Hair follicle dermal papilla cell (primary cell): ENCODE measurements around the gene ATAD3A.

GRCh38 chr1:1272228-1273235 is 1.1 kb downstream of the UBE2J2 start:
- CAGE, long polyA plus RNA, result no peak

DNA sequence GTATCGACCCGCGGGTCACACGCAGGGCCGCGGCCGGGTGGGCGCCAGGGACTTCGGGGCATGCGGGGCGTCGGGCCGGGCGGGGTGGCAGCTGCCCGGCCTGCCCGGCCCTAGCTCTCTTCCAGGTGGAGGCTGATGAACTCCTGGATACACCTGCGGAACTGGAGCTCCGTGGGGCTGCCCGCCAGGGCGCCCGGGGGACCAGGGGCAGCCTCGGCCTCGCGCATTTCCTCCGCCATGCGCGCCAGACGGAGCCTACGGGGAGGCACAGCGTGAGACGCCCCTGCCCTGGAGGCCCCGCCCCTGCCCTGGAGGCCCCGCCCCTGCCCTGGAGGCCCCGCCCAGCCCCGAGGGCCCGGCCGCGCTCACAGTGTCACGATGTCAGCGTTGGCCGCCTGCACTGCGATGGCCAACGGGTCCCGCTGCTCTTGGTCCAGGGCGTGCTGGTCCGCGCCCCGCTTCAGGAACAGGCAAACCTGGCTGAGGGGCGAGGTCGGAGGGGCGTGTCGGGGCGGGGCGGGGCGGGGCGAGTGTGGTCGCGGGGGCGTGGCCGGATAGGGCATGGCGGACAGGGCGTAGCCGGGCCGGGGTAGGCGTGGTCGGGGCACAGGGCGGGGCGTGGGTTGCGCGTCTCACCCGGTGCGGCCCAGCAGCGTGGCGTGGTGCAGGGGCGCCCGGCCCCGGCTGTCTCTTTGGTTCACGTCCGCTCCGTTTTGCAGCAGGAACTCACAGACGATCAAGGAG is 13.4 kb downstream of the SCNN1D start:
- CAGE, long polyA plus RNA, result no peak

DNA sequence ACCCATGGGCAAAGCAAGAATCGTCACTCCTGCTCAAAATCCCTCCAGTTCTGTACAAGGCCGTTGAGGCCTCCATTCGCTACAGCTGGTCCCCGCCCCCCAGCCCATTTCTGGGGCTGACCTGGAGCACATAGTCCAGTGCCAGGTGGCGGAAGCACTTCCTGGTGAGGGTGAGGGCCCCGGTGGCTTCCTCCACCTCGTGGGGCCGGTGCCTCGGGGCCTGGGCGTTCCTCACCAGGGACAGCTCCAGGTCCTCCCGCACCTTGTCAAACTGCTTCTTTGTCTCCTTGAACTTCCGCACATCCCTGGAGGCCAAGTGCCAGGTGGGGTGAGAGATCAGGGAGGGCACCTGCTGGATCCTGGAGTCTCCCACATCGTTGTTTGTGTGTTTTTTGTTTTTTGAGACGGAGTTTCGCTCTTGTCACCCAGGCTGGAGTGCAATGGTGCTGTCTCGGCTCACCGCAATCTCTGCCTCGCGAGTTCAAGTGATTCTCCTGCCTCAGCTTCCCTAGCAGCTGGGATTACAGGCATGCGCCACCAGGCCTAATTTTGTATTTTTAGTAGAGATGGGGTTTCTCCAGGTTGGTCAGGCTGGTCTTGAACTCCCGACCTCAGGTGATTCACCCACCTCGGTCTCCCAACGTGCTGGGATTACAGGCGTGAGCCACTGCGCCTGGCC is 7.2 kb downstream of the ACAP3 start:
- CAGE, long polyA plus RNA, result no peak

DNA sequence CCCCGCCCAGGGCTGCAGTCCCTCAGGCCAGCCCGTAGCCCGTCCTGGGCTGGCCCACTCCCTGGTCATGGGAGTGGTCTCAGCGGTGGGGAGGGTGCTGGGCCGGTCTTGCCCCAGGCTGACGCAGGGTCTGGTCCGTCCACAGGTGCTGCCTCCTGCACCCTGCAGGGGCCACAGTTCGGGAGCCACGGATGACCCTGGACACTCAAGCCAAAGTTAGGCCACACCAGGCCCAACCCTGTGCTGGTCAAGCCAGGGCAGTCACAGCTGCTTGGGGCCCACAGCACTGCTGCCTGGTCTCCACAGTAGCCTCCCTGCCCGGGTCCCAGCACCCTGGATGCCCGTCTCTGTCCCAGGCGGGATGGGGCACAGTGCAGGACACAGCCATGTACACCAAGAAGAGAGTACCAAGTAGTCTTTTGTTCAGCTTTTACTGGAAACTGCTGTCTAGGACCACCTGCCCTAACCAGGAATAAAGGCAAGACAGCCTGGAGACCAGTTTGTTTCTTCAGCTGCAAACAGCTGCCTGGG is 2.9 kb downstream of the PUSL1 start:
- CAGE, long polyA plus RNA, result no peak

DNA sequence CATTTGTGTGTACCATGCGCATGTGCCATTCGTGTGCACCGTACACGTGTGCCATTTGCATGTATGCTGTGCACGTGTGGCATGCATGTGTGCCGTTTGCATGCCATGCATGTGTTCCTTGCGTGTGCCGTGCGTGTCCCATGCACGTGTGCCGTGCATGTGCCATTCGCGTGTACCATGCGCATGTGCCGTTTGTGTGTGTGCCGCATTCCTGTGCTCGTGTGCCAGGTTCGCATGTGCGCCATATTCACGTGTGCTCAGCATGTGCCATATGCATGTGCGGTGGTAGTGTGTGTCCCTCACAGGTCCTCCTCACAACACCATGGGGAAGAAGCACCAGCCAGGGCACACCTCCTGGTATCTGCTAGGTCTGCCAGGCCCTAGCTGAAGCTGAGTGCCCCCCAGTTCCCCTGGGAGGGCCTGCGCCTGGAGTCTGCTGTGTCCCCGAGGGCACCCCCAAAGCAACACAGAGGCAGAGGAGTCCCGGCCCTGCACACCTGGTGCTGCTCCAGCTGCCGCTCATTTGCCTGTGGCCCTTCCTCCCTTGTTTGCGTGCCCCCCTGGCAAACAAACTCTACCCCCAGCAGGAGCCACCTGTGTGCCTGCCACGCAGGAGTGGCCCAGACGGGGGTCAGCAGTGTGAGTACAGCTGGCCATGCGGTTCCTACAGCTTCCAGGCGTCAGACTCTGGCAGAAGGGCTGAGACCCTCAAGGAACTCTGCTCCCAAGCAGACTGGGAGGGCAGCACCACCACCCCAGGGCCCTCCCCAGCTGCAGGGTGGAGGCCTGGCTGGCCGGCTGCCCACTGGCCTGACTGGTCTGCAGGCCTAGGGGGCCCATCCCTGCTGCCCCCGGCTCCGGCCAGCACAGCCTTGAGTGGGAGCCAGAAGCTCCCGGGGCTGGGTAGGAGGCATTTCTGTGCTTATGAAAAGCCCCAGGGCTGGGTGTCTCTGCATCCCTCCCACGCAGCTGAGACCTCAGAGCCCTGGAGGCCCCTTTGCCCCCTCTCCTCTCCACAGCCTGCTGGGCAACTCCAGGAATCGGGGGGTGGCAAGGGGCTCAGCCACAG is 743 bp upstream of the TAS1R3 start:
- CAGE, long polyA plus RNA, result no peak

- CAGE, long polyA plus RNA, result no peak
These were observed 4.3 kb downstream of the TAS1R3 start for GRCh38 chr1:1335070-1336148.

- CAGE, long polyA plus RNA, result no peak
These were observed 3.6 kb upstream of the DVL1 start for GRCh38 chr1:1352658-1353453.

DNA sequence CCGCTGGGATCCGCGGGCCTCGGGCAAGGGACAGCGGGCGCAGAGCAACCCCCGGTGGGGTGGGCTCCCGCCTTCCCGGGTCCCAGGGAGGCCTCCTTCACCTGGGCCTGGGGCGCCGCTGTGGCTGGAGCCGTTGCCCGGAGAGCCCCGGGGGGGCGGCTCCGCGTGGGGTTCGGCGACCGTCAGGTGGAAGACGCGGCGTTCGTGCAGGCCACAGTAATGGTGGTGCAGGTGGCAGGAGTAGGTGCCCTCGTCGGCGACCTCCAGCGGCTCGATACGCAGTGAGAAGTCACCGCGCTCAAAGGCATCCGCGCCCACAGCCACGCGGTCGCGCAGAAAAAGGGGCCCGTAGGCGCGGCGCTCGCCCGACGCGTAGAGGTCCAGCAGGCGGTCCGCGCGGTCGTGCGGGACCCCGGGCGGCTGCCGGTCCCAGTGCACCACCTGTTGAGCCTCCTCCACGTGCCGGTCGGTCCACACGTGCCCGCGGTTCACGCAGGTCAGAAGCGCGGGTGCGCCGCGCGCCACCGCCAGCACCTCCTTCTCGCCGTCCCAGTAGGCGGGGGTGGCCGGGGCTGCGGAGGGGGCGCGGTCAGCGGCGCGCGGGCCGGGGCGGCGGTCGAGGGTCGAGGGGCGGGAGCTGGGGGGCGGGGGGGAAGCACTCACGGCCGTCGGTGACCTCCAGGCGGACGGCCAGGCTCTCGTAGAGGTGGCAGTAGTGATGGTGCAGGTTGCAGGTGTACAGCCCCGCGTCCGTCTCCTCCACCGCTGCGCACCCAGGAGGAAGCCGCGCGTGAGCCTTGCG is 3.6 kb downstream of the MXRA8 start:
- CAGE, long polyA plus RNA, result no peak

DNA sequence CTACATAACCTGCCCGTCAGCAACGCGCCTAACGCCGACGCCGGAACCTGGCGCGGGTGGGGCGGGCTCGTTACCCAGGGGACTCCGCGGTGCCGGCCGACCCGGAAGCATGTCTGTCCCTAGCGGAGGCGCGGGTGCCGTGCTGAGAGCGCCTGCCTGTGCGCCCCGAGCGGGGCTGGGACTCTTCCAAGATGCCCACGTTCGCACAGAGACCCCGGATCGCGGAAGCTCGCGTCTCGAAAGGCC is 231 bp upstream of the CCNL2 start:
- CAGE, long polyA plus RNA, result no peak

DNA sequence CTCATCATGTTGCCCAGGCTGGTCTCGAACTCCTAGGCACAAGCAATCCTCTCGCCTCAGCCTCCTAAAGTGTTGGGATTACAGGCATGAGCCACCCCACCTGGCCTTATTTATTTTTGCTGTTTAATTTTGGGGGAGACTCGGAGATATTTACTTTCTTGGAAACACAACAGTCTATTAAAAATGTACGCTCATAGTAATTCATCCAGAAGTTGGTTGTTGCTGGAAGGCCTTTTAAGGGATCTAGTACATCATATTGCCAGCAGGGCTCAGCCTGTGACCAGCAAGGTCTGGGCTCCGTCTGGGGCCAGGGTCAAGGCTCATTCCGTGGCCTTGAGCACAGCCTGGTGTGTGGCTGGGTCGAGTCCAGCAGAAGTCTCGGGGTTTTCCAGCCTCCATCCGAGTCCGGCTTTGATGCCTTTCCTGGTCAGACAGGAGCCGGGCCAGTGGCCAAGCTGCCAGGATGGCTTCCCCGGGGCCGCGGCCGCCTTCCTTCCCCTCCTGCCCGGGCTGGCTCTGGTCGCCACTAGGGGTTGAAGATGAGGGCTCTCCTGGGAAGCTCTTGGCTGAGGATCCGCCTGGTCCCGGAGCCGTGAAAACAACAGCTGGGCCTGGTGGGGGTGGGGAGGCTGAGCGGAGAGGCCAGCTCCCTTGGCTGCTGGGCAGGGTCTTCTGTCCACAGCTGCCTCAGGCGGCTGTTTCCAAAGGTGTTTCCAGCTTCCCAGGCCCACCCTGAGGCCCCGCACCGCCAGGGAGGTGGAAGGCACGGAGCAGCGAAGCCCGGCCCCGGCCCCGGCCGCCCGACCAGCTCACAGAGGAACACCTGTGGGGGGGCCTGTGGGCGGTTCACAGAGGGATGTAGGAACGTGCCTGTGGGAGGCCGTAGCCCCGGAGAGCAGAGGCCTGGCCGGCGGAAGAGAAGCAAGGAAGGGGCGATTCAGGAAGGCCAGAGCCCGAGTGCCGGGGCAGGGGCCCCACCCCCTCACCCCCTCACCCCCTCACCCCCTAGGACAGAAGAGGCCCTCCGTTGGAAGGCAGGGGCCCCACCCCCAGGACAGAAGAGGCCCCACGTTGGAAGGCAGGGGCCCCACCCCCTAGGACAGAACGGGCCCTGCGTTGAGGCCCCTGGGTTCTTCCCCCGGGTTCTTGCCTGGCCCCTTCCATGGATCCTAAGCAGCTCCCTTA is 4.8 kb downstream of the TMEM88B start:
- CAGE, long polyA plus RNA, result no peak

DNA sequence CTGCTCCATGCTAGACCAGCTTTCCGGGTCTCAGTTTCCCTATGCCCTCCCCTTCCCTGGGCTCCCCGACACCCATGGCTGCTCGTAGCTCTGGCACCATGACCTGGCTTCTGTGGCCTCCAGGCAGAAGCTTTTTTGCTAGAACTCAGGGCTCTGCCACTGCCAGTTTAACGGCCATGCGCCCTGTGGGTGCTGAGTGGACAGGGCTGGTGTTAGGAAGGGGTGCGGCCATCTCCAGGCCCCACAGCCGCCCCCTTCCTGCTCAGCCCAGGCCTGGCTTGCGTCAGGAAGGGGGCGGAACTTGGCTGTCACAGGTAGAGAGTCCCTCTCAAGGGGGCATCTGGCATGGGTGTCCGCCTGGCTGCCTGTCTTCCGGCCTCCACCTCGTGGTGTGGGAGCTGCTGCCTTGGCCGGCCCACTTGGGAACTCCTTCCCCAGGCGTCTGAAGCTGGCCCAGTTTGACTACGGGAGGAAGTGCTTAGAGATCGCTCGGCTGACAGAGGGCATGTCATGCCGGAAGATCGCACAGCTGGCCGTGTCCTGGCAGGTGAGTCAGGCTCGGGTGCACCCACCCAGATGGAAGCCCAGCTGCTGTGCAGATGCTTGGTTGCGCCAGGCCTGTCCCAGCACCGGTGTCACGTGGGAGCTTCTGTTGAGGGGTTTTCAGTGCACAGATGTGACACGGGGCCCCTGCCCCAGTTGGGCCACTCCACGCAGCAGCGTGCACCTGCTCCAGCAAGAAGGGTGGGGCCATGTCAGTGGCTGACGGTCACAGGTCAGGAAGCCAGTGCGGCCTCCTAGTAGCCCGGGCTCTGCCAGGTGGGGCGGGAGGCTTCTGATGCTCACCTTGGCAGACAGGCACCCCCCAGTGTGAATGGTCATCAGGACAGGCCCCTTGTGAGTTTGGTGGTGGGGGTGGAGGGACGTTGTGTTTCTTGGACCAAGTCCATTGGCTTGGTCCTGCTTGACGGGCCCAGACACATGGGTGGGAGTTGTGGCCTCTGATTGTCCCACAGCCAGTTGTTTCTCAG is 9.1 kb upstream of the ATAD3B start:
- CAGE, long polyA plus RNA, result no peak

DNA sequence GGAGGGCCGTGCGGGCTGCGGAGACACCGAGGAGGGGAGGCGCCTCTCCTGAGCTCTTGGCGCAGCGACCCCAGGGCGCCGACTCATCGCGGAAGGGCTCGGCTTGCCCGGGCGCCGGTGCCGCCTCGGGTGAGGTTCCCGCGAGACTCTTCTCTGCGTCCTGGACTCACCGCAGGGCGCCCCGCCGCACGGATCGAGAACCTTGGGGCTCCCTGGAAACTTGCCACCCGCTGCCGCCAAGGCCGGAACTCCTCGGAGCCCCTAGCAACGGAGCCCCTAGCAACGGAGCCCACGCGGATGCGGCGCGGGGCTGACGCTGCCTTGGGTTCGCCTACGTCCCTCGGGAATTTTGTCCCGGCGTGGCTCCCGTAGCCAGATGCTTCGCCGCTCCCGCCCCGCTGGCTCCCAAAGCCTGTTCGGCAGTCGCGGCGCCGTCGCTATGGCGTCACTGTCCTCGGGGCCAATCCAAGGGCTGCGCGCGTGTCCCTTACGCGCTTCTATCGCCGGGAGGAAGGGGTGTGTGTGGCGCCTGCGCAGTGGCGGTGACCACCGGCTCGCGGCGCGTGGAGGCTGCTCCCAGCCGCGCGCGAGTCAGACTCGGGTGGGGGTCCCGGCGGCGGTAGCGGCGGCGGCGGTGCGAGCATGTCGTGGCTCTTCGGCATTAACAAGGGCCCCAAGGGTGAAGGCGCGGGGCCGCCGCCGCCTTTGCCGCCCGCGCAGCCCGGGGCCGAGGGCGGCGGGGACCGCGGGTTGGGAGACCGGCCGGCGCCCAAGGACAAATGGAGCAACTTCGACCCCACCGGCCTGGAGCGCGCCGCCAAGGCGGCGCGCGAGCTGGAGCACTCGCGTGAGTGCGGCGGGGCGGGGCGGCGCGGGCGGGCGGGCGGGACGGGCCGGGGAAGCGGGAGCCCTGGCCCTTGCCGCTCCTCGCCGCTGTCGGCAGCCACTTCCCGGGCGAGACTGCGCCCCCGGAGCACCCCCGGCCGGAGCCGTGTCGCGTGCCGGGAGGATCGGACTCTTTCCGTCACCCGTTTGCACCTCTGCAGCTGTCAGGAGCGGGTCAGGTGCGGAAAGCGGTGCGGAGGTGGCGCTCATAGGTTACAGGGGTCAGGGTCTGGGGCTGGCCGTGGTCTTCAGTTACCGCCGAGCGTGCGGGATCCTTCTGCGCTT is at the start of gene ATAD3A:
TSS of gene ATAD3A (plus strand) at position 536 of the 1,170 bp plus-strand sequence.
- CAGE, long polyA plus RNA, result no peak

DNA sequence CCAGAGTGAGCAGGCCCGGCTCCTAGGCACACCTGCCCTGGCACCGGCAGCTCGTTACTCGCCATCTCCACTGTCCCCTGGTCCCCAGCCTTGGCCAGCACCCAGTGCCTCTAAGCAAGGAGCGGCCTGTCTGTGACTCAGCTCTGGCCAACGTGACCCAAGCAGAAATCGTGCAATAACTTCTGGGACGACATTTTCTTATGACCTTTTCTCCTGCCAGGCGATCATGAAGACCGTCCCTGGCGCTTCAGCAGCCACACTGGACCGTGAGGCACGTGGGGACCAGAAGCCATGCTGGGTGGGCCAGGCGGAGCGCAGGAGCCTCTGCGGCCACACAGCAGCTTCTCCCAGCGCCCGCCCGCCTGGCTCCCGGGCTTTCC is 2.2 kb upstream of the TMEM240 start:
- CAGE, long polyA plus RNA, result no peak

- CAGE, long polyA plus RNA, result no peak
These were observed 48.1 kb downstream of the GNB1 start for GRCh38 chr1:1842740-1843265.

DNA sequence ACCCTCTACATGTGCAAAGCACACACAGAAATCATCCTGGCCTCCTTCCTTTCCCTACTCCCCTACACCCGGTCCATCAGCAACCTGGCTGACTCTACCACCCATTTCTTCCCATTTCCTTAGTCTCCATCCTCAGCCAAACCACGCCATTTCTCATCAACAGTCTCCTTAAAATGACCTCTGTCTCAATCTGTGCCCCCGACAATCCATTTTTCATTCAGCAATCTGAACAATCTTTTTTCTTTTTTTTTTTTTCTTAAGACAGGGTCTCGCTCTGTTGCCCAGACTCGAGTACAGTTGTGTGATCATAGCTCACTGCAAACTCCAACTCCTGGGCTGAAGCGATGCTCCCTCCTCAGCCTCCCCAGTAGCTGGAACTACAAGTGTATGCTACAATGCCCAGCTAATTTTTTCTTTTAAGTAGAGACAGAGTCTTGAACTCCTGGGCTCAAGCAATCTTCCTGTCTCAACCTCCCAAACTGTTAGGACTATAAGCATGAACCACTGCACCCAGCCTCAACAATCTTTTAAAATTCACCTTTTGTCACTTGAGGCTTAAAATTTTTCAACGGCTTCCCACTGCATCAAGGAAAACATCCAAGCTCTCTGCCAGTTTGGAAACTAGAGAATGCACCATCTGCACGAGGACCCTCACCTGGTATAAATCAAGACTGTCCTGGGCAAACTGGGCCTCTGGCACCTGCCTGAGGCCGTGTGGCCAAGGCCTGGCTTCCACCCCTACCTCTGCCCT is 18.9 kb downstream of the GNB1 start:
- CAGE, long polyA plus RNA, result no peak

- CAGE, long polyA plus RNA, result no peak
These were observed 579 bp upstream of the GNB1 start for GRCh38 chr1:1891305-1892026.

- CAGE, long polyA plus RNA, result no peak
These were observed 3.6 kb upstream of the GNB1 start for GRCh38 chr1:1894163-1895294.

- CAGE, long polyA plus RNA, result no peak
These were observed 793 bp downstream of the CALML6 start for GRCh38 chr1:1915831-1916275.

DNA sequence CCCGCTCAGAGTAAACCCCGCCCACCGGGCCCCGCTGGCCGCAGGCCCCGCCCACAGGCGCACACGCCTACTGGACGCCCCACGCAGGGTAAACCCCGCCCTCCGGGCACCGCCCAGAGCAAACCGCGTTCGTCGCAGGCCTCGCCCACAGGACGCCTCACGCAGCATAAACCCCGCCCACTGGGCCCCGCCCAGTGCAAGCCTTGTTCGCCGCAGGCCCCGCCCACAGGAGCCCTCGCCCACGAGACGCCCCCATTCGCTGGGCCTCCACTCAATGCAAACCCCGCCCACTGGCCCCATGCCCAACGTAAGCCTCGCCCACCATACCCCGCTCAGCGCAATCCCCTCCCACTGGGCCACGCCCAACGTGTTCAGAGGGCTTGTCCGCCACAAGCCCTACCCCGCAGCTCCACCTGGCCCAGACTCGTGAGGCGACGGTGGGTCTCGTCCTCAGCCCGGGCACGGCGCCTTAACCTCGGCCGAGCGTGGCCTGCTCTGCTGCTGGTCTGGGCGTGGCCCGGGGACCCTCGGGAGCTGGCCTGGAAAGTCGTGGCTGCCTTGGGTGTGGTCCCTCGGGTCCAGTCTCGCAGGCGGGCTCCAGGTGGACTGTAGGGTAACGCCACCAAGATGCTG is 397 bp upstream of the TMEM52 start:
- CAGE, long polyA plus RNA, result no peak

- CAGE, long polyA plus RNA, result no peak
These were observed 4.0 kb upstream of the TMEM52 start for GRCh38 chr1:1923051-1923487.